LNCaP clone FGC (cell line): ENCODE measurements around a stretch of chr1.

DNA sequence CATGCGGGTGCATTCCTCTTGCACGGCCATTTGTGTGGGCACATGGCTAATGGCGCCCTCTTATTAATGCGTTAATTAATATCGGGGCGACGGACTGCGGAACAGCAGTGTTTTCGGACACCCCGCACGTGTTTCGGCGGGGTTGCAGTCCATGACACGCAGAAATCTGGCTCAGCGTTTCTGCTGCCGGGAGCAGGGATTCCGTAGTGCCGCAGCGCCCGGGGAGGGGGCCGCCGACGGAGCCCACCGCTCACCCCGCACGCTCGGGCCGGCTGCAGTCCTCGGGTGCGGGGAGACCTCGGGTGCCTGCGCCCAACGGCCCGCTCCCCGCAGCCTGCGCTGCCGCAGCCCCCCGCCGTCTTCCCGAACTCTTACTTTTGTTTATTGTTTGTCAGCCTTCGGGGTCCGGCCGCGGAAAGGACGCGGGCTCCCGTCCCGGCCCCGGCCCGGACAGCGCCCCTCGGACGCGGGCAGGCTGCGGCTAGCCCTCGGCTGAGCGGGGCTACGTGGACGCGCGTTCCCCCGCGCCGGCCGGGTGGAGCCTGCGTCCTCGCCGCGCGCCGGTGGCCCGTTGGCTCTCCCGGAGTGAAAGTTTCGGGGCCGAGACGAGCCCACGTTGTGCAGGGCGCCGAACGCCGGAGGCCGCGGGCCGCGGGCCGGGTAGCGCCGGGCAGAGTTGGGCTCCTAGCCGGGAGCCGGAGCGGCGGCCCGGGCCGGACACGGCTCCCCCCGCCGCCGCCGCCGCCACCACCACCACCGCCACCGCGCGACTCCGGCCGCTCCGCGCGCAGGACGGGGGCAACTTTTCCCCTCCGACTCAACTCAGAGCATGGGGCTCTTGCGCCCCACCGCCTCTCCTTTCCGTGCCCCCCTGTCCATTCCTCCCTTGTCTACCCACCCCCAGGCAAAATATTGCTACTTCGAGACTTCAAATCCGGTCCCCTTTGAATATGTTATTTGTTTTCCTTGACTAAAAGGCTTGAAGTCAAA is 963 bp downstream of the NFIA start:
- RRBS, 2 experiments: under 1 to 1% methylated on average over 39 of the region's 116 CpGs

DNA sequence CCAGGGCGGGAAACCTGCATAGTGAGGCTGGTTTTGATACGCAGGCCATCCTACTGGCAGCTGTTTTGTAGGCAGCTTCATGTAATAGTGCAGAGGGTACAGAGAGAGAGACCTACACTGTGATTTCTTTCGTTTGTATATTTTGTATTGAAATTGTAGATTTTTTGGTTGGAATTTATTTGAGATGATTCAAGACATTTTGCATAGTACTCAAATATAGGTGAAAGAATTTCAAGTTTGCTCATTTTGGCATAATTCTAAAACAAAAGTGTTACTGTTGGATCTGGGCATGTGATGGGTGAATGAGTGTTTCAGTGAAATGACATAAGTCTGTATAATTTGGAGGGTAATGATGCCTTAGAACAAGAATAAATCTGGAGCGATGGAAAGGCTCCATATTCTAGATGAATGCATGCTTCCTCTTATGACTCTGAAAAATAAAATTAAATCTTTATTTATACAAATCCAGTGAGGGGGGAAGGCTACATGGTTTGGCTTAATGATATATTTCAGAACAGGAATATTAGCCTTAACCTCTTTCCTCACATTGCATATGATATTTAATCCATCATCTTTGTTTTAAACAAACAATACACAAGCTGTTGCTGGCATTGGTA is 41.0 kb downstream of the NFIA start:
- RRBS, 2 experiments: no CpG with 5 or more reads among the region's 4 CpGs

GRCh38 chr1:61203048-61203754 is 120.8 kb downstream of the NFIA start:
- RRBS, 2 experiments: no CpG with 5 or more reads among the region's 11 CpGs

GRCh38 chr1:61491422-61491612 is 233.6 kb downstream of the TM2D1 start:
- RRBS, 2 experiments: no CpG with 5 or more reads among the region's 3 CpGs

- RRBS, 2 experiments: no CpG with 5 or more reads among the region's 11 CpGs
These were observed 133.2 kb downstream of the TM2D1 start for GRCh38 chr1:61591642-61592295.

- RRBS, 2 experiments: no CpG with 5 or more reads among the region's 6 CpGs
These were observed 84.3 kb downstream of the TM2D1 start for GRCh38 chr1:61640712-61641049.

- RRBS, 2 experiments: no CpG with 5 or more reads among the region's 5 CpGs
These were observed 125.7 kb upstream of the L1TD1 start for GRCh38 chr1:62068924-62069441.

DNA sequence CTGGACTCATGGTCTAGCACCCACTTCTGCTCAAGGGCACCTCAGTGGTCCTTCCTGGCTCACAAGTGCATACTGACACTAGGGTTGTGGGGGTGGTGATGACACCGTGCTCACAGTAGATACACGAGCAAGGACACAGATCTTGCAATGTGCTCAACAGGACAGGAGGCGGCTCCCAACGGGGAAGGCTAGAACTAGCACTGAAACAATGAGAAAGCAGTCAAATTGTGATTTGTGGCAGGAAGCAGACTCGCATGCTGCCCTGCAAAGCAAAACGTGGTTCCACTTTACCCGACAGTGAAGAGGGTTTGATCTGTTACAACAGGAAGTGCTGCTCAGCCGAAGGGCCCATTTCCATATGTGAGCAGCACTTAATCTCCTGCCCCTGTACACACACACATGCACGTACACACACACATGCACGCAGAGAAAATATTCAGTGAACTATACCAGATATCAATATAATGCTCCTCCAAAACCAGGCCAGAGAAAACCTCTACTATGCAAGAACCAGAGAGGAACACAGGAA is 47.2 kb downstream of the KANK4 start:
- RRBS, 2 experiments: no CpG with 5 or more reads among the region's 10 CpGs

DNA sequence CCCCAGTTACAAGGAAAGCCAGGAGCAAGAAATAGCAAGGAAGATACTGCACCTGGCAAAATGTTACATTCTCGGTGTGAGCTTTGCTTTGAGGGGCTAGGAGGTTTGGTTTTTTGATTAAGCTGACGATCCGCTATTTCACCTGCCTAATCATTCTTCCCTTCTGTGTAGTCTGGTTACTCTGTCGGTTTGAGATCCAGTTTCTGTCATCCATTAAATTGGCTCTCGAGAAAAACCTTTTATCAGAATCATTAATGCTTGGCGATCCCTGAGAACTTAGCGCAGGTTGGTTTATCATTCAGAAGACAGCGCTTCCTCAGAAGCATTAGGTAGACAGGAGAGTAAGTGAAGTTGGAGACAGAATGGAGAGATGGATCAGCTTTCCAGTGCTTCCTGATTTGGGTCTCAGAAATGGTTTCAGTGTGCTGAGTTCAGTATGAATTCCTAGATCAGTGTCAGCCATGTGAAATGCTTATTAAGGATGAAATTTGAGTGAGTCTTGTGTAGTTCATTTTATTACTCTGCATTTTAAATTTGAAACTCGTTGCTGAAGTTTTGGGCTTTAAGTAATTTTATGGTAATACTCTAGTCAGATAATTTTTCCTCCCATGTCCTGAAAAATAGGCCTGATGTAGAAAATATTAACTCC is 1.3 kb downstream of the USP1 start:
- RRBS, 2 experiments: no CpG with 5 or more reads among the region's 9 CpGs

GRCh38 chr1:62511036-62511801 is 74.4 kb downstream of the USP1 start:
- RRBS, 2 experiments: no CpG with 5 or more reads among the region's 2 CpGs

- RRBS, 2 experiments: 80 to 81% methylated on average over 29 of the region's 49 CpGs
These were observed 2.7 kb upstream of the FOXD3 start for GRCh38 chr1:63319593-63320118.

GRCh38 chr1:63593524-63594576 is 639 bp downstream of the PGM1 start:
- RRBS, 2 experiments: 2 to 3% methylated on average over 25 to 26 of the region's 100 CpGs

- RRBS, 2 experiments: no CpG with 5 or more reads among the region's 7 CpGs
These were observed 68.8 kb upstream of the ROR1 start for GRCh38 chr1:63704982-63705473.

DNA sequence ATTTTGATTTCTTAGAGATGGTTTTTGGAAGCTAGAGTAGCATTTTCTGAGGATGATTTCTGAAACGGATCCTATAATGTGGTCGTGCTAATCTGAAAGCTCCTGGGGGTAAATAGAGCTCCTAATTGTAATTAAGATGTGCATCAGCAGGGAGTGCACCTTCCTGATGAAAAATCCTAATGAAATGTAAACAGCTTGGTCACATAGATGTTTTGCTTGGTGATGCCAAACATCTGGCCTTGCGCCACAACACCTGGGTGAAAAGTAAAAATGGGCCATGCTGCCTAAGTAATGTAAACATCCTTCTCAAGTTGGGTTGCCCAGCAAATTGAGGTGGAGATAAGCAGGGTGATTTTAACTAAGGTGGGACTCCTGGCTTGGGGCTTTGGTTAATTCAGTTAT is 1.9 kb downstream of the ROR1 start:
- RRBS, 2 experiments: no CpG with 5 or more reads among the region's 3 CpGs

- RRBS, 2 experiments: no CpG with 5 or more reads among the region's 4 CpGs
These were observed 160.6 kb upstream of the UBE2U start for GRCh38 chr1:64042744-64043224.

DNA sequence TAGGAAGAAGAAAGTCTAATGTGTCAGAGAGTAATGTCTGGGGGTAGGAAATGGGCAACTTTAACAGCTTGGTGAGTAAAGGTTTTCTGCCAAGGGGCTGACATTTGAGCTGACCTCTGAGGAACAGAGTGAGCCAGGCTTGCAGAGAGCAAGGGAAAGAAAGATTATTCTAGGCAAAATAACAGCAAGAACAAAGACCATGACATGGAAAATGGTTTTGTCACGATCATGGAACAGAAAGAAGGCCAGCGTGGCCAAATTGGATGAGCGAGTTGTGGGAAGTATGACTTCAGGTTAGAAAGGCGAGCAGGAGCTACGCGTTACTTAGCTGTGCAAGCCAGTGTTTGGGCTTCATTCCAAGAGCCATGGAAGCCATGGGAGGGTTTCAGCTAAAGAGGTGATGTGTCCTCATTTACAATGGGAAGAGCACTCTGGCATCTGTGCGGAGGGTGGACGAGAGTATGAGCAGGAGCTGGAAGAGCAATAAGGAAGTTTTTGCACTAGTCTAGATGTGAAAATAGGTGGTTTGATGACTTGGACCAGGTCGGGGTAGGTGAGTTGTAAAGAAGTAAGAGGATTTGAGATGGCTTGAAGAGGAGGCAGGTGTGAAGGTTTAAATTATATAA is 132.5 kb upstream of the UBE2U start:
- RRBS, 2 experiments: no CpG with 5 or more reads among the region's 9 CpGs

GRCh38 chr1:64664266-64664890 is 80.5 kb upstream of the RAVER2 start:
- RRBS, 2 experiments: no CpG with 5 or more reads among the region's 7 CpGs

GRCh38 chr1:64835759-64836315 is 91.0 kb downstream of the RAVER2 start:
- RRBS, 2 experiments: no CpG with 5 or more reads among the region's 5 CpGs

GRCh38 chr1:64836447-64837375 is 91.8 kb downstream of the RAVER2 start:
- RRBS, 2 experiments: no CpG with 5 or more reads among the region's 14 CpGs

DNA sequence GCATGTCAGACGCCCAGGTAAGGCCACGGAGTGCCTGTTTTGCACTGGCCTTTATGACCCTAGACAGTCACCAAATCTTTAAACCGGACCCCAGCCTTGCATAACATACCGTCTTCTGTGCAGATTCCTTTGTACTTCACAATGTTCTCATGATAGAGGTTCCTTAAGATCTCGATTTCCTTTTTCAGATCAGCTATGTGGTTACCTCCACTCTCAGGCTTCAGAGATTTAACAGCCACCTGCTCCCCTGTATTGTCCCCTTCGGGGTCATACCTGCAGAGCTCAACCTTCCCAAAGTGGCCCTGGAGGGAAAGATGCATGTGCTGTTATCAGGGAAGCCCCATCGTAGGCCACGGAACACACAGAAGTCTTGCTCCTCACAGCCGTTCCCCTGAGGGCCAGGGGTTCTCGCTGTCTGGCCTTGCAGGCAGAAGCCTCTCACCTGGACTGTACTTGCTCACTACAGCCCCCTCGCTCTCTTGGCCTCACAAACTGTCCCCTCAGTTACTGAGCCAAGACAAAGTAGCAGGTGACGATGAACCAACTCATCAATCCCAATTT is 94.7 kb downstream of the RAVER2 start:
- RRBS, 2 experiments: no CpG with 5 or more reads among the region's 12 CpGs